ENCODE results near the genes CDC14C and SPATA48.

DNA sequence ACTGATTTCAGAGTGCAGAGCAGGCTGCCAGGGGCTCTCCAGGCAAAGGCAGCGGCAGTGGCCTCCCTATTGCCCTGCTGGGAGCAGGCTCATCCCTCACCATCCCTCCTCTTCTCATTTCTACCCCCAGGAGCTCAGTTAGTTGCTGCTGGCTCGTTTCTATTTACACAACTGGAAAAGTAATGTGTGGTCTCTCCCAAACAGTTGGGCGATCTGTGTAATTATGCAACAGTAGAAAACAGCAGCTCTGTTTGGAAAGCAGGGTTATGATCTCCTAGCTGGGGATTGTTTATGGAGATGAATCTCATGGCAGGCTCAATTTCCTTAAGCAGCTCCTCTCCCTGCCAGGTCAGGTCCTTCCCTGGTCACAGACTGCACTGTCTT is 28.7 kb upstream of the TNS3 start:
- PRO-cap = no peak
- CAGE, long polyA plus RNA = no peak

GRCh38 chr7:47991654-47992387 is 12.4 kb upstream of the HUS1 start:
- PRO-cap = no peak
- CAGE, long polyA plus RNA = no peak

- PRO-cap = no peak
- CAGE, long polyA plus RNA = no peak
Measured at GRCh38 chr7:48110729-48111235, 21.7 kb downstream of the UPP1 start.

- PRO-cap = no peak
- CAGE, long polyA plus RNA = no peak
Measured at GRCh38 chr7:48454761-48455391, 283.6 kb downstream of the ABCA13 start.

- PRO-cap = no peak
- CAGE, long polyA plus RNA = no peak
Measured at GRCh38 chr7:48924462-48924713, at the start of gene CDC14C. Gene CDC14C (plus strand): TSS chr7:48924547.

DNA sequence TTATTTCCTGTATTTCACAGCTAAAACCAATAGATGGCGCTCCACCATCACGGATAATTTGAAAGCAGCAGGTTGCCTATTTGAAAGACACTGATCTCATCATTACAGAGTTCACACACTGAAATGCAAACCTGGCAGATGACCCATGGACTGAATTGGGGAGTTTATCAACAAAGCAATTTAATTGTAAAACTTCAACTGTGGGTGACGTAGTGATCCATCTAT is 498 bp downstream of the ZPBP start:
- PRO-cap = bidirectional peak, plus-strand start outside the sequence, minus-strand start at position 157 of the sequence
- CAGE, long polyA plus RNA = no peak

- PRO-cap = no peak
- CAGE, long polyA plus RNA = no peak
Measured at GRCh38 chr7:50095652-50096088, at the start of gene SPATA48. Gene SPATA48 (plus strand): TSS chr7:50095883.

DNA sequence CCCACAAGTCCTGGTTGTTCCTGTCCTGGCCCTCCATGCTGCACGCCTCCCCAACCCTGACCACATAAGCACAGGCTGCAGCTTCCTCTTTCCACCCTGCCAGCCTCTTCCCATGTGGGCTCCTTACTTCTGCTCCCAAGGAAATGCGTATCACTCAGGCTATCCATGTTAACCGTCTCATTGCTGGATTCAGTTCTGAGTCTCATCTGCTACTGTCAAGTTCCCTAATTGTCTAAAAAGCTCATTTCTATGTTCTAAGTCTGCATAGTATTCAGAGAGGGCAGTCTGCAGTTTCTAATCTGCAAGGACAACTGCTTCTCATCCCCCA is 87.1 kb downstream of the SPATA48 start:
- PRO-cap = no peak
- CAGE, long polyA plus RNA = no peak

DNA sequence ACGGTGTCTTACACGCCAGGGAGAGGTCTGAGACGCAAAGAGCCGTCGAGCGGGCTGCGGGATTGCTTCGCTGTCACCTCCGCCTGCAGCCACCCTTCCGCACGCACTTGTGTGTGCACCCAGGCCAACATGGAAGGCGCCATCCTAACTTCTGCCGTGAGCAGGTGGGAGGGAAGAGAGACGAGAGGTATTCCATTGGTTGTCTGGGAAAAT is 1.3 kb upstream of the IKZF1 start:
- PRO-cap = no peak
- CAGE, long polyA plus RNA = no peak

- PRO-cap = no peak
- CAGE, long polyA plus RNA = no peak
Measured at GRCh38 chr7:50306142-50306854, 1.8 kb downstream of the IKZF1 start.

DNA sequence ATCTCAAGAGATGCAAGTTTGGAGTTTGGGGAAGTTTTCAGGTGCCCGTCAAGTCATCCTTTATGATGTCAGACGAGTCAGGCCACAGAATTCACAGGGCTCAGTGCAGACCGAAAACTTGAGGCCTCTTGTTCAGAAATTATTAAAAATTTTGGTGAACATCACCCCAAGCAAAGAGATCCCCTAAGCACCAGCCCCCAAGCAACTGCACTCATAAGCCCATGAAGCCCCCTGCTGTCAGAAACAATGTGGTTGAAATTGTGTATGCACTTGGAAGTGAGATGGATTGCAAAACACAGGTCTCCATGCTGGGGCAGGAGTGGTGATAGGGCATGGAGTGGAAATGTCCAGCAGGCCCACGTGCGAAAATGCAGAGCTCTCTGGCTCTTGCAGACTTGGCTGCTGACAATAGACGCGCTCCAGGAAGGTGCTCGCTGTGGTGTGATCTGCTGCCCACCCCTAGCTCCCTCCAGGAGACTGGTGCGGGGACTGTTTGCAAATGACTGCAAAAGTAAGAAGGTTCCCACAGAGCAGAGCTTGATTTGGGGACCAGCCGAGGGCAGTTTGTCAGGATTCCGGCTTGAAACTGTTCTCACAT is 11.7 kb downstream of the IKZF1 start:
- PRO-cap = no peak
- CAGE, long polyA plus RNA = no peak

GRCh38 chr7:50411290-50412044 is 38.7 kb downstream of the FIGNL1 start:
- PRO-cap = unidirectional peak, plus-strand start at chr7:50411649; unidirectional peak, minus-strand start at chr7:50411818
- CAGE, long polyA plus RNA = no peak

DNA sequence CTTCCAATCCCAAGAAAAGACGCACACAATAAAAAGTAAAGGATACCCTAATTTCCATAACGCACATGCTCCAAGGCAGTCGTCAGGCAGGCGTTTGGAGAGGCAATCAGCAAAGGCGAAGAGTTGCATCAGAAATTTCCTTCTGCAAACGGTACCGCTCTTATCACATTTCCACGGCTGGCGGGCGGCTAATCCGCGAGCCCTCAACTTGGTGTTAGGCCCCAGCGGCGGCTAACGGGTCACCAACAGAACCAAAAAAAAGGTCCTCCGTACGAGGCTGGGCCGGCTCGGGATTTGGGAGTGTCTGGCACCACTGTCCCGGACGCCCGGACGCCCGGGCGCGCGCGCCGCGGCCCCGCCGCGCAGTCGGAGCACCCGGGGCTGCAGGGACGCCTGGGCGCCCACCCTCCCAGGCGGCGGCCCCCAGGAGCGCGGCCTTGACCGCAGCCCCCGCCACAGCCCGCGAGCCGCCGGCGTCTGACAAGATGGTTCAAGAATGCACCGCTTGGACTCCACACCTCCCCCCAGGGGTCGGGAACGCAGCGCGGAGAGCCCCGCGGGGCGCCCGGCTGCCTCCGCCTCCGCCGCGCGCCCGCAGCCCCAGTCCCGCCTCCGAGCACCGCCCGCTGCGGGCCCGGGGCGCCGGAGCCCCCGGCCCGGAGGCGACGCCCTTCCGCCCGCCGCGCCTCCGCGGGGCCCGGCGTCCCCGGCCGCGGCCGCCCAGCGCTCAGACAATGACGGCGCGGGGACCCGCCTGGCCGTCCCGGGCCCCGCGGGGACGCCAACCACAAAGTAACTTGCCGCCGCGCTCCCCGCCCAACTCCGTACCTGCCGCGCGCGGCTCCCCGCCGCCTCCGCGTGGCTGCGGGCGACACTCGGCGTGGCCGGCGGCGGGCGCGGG is 9.9 kb upstream of the GRB10 start:
- PRO-cap = no peak
- CAGE, long polyA plus RNA = no peak

GRCh38 chr7:50812828-50813239 is 30.1 kb upstream of the GRB10 start:
- PRO-cap = no peak
- CAGE, long polyA plus RNA = no peak

- PRO-cap = no peak
- CAGE, long polyA plus RNA = no peak
Measured at GRCh38 chr7:51027710-51028542, 245.2 kb upstream of the GRB10 start.

DNA sequence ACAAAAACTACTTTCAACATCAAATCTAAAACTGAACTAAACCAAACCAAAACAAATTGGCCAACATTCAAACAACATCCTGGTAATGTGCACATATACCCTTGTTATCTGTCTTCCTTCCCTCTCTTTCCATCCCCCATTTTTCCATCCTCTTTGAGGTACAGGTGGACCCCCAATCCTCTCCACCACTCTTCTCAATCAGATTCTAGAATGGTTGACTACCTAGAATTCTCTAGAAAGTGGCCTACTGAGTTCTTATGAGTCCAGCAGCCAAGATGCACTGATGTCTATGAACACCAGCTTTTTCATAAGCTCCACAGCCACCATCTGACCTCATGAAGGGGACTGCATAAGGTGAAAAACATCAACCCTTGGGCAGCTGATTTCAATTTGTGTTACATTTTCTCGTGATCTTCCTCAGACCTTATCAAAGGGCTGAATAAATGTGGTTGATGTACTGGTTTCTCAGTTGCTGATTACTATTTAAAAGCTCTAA is 62.1 kb downstream of the COBL start:
- PRO-cap = no peak
- CAGE, long polyA plus RNA = no peak

- PRO-cap = no peak
- CAGE, long polyA plus RNA = no peak
Measured at GRCh38 chr7:55022340-55023077, 3.7 kb downstream of the EGFR start.

DNA sequence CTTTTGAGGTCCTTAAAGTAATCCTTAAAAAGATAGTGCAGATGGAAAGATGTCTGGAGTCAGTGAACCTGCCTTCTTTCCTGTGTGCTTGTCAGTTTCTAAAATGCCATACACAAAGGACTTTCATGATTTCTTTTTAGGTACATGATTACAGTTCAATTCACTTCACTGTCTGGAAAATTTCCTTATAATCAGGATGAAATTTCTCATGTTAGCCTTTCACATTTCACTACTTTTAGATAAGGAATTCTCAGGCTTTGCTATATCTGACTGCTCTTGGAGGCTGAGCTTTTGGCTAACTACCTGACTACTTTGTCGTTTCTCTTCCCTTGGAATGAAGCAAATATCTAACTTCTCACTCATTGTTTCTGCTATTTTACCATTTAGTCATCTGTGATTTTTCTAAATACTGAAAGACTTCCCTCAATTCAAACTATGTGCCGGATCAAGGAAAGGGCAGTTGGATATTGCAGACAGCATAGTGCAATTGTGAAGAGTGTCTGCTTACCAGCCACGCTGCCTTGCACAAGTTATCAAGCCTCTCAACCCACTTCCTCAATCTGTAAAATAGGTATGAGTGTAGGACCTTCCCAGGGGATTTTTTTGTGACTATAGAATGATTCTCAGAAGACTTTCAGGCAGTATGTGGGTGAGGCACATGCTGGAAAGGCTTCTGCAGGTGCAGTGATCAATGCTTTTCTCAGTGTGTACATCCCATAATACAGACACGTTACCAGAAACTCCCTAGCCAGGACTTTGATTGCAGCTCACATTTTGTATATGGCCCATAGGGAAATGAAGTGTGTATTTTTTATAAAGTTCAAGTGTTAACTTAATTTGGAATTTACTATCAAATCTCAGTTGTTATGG is 54.2 kb downstream of the EGFR start:
- PRO-cap = unidirectional peak, plus-strand start at position 641 of the sequence
- CAGE, long polyA plus RNA = no peak

DNA sequence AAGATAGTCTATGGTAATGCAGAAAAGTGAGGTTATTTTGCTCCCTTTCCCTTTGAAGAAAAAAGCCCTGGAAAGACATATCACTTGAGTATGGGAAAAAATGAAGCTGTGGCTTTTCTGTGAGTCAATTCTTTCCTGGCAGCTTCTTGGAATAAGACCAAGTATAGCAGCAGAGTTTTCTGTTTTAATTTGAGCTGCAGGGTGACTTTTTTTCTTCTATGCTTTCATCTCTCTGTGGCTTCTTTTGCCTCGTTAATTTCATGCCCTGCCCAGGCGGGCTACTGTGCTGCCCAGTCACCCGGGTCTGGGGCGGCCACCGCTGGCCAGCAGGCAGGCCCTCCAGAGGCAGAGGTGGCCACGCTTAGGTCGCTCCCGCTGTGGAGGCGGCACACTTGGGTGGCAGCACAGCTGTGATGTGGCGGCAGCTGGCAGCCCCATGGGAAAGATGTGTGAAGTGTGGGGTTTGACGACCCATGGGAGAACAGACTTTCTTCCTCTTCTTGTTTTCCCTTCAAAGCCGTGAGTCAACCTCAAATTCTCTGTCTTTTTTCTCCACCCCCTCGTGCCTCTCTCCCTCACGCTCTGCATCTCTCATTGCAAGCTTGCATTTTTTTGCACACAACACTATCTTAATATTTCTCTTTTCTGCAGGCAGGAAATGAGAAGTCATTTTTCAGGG is 67.6 kb downstream of the EGFR start:
- PRO-cap = no peak
- CAGE, long polyA plus RNA = no peak

DNA sequence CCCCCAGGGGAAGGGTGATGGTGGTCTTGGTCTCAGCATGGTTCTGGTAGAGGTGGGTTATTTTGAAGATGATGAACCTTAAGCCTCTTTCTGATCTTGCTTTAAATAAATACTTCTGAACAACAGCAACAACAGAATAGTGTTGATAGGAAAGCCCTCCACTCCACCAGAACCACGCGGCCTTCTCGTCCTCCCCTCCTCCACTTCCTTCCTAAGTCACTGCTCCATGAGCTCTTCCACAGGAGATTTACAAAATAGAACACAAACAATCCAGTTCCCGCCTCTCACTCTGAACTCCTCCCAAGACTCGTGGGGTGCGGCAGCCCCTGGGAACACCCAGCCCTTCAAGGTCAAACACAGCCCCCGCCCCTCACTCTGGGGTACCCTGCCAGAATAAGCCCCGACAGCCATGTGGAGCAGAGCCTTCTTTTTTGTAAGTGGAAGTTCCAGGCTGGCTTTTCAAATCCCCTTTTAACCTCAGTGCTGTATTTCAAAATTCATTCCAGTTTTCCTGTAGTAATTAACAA is 169.3 kb downstream of the EGFR start:
- PRO-cap = no peak
- CAGE, long polyA plus RNA = no peak

Measured in B cell (primary cell).